ENCODE measurements around a stretch of chr7.

GRCh38 chr7:25047704-25048224 is 67.8 kb upstream of the OSBPL3 start:
- RRBS = no CpG with 5 or more reads among the region's 17 CpGs

DNA sequence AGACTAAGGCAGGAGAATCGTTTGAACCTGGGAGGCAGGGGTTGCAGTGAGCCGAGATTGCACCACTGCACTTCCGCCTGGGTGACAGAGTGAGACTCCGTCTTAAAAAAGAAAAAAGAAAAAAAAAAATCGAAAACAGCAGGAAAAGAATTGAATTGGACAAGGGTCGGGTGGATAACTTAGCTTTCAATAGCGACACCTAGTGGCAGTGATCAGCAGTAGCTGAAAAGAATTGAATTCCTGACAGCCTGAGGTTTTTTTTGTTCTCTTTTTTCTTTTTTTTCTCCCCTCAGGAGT is 55.2 kb downstream of the CYCS start:
- RRBS = no CpG with 5 or more reads among the region's 7 CpGs

GRCh38 chr7:25114959-25116026 is 9.8 kb downstream of the CYCS start:
- RRBS = no CpG with 5 or more reads among the region's 6 CpGs

GRCh38 chr7:25119855-25120369 is 5.1 kb downstream of the CYCS start:
- RRBS = no CpG with 5 or more reads among the region's 4 CpGs

GRCh38 chr7:25124249-25124958 is 656 bp downstream of the CYCS start:
- RRBS = no CpG with 5 or more reads among the region's 23 CpGs

GRCh38 chr7:25314636-25315244 is 86.5 kb upstream of the NPVF start:
- RRBS = no CpG with 5 or more reads among the region's 9 CpGs

GRCh38 chr7:25840194-25840841 is 311.7 kb upstream of the NFE2L3 start:
- RRBS = no CpG with 5 or more reads among the region's 5 CpGs

DNA sequence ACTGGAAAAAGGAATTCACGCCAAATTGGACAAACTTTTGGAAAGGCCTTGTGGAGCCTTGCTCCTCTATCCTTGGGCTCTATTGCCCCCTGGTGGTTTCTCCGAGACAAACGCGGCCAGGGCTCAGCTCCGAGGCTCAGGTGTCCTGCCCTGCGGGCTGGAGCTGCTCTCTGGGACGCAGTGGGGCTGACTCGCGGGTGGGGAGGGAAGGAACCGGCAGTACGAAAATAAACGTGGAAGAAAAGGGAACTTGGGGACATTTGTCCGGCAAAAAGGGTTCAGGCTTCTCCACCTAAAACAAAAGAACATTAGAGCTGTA is 300.3 kb upstream of the NFE2L3 start:
- RRBS = 11% methylated on average over 3 of the region's 13 CpGs

GRCh38 chr7:25858568-25859176 is 293.3 kb upstream of the NFE2L3 start:
- RRBS = 41% methylated on average over 17 of the region's 42 CpGs

- RRBS = no CpG with 5 or more reads among the region's 7 CpGs
Measured at GRCh38 chr7:25939841-25940495, 212.0 kb upstream of the NFE2L3 start.

DNA sequence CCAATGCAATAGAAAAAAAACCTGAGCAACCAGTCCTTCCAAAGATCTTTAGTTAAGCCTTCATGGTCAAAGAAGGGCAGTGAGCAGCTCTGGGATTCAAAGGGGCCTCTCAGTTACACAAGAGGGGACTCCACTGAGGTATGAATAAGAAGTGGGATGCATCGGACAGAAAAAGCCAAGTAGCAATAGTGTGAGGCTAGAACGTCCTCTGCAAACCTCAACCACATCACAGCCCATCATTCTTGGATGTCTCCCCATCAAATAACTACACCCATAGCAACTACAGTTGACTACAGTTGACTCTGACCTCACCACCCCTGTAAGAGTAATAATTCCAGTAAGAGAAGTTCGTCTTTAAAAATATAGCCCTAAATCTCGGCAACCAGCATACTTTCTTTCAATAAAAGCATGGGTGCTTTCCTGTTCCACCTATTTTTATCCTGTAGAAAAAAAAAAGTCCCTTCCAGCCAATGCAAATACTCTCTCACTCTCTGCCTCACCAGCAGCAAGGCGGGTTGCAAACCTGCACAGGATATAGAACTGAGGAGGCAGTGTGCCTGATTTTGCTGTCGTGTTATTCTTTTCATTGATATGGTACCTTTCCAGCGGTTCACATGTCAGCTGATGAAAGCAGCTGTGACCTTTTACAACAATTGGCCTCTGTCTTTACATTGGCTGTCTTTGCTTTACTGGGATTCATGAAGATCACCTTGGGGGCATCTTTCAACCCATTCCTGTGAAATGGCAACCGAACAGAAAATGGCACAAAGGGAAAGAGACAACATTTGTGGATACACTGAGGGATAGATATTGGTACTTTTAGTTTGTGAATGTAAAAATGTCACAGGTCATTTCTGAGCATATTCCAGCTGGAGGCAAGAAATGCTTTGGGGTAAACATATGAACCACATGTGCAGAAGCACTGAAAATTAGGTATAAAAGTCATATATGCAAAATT is 187.4 kb upstream of the NFE2L3 start:
- RRBS = no CpG with 5 or more reads among the region's 8 CpGs

DNA sequence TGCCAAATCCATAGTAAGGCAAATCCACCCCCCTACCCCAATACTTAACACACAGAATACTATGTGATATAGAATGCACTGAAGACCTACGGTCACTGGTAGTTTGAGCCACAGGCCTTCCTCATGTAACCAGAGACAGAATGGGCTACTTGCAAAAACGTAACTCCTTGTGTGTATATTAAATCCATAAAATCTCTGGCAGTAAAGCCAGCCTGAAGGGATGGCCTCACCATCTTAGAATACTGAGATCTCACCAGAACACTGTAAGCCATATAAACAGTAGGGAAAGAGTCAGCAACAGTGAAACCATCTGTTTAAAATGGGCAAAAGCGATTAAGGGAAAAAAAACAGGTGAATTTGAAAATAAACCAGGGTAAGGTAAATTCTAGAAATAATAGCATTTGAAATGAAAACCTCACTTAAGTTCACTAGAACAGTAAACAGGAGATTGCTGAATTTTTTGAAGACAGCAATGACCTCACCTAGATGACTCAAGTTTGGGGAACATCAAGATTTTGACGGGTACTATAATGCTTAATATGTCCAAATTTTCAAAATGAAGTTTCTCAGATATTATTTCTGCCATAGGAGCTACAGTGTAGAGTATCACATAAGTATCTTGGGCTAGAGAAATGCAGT is 14.0 kb downstream of the HNRNPA2B1 start:
- RRBS = no CpG with 5 or more reads among the region's 4 CpGs

DNA sequence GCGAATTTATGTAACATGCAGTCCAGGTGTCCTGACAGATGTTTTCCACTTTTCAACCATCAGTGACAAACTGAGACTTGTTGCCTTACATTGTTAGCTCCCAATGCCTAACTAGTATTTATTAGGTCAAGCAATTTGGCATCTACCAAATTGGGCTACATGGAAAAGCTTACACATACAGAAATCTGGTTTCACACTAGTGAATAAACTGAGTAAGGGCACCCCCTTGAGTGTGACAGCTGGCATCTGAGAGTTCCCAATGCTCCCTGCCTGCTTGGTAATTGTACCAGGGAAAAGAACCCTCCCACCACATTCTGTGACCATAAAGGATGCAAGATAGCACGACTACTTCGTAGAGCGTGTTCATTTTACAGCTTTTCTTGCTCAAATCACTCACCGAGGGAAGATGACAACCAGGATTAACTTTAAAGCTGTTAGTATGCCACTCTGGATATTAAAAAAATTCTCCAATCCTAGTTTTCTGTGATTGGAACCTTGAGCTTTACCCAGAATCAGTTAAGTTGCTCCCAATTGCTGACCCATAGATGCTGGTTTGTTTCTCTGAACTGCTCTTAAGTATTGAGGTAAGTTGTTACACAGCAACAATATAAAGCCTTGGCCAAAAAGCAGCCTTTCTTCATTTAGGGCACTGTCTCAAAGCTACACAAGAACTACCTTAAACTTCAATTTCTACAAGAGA is 11.9 kb downstream of the HNRNPA2B1 start:
- RRBS = no CpG with 5 or more reads among the region's 5 CpGs

DNA sequence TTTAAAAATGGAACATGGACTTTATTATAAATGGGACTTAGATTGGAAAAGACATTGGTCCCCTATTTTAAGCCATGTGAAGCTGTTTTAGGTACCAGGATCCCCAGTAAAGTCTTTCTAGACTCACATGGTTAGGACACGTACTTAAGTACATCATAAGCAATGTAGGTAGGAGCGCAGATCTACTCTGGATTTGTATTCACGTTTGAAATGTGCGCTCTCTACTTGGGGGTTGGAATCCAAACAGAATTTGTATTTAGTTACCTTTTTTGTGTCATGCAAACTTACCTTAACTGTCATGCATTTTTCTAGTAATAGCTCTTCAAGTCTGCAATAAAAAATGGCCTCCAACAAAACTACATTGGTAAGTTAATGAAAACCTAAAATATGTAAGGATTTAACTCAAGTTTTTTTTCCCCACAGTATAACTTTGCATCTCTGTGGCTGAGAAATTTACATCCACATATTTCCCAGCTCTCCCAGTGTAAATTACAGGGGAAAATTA is 1.2 kb downstream of the CBX3 start:
- RRBS = no CpG with 5 or more reads among the region's 4 CpGs

DNA sequence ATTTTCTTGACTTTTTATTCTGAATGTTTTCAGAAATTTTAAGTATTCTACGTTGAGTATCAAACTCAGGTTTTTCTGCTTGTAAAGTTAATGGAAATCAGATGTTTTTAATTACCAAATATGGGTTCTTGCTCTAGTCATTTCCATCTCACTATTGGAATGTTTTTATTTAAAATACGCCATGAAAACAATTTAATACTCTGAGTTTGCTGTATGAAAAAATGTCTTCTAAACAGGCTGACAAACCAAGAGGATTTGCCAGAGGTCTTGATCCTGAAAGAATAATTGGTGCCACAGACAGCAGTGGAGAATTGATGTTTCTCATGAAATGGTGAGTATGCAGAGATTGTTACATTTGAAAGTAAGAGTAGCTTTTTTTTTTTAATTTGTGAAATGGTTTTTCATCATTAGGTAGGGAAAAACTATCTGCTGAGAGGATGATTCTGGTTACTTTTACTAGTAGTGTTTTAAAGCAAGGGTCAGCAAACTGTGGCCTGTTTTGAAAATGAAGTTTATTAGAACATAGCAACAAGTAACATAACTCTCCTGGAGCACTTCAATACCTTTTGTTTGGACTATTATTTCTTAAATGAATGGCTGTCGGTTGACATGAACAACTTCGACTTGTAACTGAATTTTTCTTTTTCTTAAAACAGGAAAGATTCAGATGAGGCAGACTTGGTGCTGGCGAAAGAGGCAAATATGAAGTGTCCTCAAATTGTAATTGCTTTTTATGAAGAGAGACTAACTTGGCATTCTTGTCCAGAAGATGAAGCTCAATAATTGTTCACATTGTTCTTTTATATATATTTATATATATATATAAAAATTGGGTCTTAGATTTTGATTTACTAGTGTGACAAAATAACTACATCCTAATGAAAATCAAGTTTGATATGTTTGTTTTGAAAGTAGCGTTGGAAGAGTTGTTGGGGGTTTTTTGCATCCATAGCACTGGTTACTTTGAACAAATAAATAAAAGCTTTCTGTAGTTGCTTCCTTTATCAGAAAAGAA is 10.2 kb downstream of the CBX3 start:
- RRBS = no CpG with 5 or more reads among the region's 6 CpGs

DNA sequence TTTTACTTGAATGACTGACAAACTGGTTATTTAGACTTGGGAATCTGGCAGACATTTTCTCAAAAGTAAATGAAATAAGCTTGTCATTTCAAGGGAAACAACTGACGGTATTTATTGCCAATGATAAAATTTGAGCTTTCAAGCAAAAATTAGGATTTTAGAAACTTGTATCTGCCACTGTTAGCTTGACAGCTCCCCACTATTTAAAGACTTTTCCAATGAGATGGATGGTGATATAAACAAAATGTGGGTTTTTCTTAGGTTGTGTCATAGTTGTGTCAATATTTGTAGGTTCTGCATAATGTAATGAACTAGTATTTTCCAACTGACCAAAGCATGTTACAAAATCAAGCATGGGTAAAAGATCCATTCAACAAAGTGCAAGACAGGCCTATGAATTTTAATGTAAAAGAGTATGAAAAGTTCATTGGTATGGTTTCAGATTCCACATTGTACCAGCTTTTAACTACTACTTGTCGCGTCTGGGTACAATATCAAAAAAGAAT is 165.6 kb downstream of the SKAP2 start:
- RRBS = no CpG with 5 or more reads among the region's 3 CpGs

DNA sequence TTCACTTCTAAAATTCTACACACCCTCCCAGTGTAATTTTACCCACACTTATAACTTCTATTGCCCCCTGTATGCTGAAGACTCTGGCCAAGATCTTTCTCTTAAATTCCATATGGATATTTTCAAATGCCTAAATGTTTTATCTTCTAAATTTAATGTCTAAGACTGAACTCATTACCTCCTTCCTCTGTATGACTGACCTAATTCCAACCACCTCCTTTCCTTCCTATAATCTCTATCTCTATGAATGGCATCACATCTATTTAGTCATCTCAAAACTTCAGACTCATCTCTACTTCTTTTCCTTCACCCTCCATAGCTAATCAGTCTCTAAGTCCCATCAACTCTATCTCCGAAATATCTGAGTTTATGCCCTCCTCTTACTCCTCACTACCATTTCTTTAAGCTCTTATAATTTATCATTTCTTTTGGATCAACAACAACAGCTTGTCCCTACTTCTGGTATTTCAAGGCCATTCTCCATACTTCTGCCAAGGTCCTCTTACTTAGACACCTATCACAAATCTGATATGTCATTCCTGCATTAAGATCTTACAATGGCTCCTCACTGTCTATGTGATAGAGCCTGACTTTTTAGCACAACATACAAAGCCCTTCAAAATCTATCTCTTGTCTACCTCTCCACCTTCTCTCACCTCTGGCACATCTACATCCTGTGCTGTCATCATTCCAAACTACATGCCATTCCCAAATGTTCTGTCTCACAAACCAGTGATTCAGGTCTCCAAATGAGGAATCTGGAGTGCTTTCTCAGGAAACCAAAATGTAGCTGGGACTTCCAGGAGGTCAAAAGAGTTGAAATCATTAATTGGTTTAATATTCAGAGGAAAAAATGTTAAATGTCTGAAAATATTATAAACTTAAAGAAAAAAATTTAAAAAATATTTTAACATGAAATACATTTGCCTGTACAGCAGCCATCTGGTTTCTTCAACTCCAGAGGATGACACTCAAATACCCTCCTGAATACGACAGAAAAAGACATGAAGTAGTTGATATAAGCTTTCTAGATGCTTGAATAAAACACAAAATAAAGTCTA is 87.8 kb downstream of the SKAP2 start:
- RRBS = no CpG with 5 or more reads among the region's 2 CpGs

DNA sequence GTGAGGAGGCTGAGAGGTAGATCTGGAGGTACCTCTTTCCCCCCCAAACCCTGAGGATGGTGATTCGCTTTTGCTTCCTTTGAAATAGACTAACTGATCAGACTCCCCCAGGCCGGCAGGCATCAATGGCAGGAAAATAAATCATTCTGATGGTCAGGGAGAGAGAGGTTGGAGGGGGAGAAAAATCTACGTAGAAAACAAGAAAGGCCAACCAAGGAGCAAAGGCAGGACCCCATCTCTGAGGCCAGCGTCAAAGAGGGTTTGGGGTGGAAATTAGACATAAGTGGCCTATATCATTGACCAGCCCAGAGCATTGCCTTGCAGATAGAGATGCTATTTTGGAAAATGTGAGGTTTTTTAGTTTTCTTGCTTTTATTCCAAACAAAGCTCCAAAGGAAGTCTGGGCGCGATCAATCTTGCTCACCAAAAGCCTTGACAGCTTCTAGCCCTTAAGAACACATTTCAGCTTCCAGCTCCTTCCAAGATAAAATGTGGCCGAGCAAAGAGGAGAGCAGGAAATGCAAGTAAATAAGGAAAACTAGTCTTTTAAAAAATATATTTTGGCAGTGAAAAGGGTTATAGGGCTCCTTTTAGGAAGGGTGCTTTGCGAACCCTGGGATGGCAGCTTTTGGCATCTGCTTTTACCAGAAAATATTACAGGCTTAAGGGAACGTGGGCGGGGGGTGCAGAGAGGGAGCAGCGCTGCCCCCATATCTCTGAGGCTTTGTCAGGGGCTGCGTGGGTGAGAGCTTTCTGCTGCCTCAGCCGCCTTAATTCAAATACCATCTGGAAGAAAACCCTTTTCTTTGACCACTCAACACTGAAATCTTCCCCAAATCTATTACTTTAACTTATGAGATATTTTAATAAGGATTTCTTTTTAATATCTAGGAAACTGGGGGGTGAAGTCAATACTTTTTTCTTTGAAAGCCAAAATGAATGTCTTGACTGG is 2.1 kb upstream of the HOXA2 start:
- RRBS = no CpG with 5 or more reads among the region's 13 CpGs

GRCh38 chr7:27105228-27105844 is 2.9 kb upstream of the HOXA2 start:
- RRBS = no CpG with 5 or more reads among the region's 10 CpGs